ENCODE data around the genes CAB39 and SPATA3.

DNA sequence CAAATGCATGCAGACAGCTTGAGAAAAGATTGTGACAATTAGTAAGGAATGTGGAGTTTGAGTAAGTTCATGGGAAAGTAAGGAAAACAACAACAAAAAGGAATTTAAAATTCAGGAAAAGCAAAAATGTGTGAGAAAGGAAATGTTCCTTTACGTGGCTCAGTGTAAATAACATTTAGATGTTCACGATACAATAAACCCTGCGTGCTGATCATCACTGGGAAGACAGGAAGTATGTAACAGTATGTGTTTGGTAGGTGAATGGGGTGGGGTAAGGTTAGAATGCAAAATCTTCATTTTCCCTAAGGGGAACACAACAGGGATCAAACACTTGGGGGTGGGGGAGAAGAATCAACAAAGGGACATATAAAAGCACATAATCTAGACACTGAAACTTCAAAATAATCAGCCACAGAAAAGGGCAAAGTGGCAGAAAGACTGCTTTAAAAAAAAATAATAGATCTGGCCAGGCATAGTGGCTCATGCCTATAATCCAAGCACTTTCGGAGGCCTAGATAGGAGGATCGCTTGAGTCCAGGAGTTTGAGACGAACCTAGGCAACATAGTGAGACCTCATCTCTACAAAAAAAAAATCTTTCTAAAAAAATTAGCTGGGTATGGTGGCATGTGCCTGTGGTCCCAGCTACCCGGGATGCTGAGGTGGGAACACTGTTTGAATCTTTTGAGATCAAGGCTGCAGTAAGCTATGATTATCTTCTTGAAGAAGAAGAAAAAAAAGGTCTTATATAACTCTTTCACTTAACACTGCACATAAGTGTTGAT is 72.5 kb downstream of the TRIP12 start:
- RRBS, result no CpG with 5 or more reads among the region's 7 CpGs

DNA sequence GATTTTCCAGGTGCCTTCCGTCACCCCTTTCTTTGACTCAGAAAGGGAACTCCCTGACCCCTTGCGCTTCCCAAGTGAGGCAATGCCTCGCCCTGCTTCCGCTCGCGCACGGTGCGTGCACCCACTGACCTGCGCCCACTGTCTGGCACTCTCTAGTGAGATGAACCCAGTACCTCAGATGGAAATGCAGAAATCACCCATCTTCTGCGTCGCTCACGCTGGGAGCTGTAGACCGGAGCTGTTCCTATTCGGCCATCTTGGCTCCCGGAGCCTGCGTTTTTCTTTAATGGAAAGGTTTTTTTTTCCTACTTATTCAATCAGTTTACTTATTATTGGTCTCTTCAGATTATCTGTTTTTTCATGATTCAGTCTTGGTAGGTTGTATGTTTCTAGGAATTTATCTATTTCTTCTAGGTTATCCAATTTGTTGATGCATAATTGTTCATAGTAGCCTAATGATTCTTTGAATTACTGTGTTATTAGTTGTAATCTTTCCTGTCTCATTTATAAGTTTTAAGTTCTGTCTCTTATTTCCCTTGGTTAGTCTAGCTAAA is 15.3 kb downstream of the SP140L start:
- RRBS, result no CpG with 5 or more reads among the region's 16 CpGs

- RRBS, result no CpG with 5 or more reads among the region's 4 CpGs
Measured at GRCh38 chr2:230513527-230513962, 97.5 kb downstream of the SP100 start.

DNA sequence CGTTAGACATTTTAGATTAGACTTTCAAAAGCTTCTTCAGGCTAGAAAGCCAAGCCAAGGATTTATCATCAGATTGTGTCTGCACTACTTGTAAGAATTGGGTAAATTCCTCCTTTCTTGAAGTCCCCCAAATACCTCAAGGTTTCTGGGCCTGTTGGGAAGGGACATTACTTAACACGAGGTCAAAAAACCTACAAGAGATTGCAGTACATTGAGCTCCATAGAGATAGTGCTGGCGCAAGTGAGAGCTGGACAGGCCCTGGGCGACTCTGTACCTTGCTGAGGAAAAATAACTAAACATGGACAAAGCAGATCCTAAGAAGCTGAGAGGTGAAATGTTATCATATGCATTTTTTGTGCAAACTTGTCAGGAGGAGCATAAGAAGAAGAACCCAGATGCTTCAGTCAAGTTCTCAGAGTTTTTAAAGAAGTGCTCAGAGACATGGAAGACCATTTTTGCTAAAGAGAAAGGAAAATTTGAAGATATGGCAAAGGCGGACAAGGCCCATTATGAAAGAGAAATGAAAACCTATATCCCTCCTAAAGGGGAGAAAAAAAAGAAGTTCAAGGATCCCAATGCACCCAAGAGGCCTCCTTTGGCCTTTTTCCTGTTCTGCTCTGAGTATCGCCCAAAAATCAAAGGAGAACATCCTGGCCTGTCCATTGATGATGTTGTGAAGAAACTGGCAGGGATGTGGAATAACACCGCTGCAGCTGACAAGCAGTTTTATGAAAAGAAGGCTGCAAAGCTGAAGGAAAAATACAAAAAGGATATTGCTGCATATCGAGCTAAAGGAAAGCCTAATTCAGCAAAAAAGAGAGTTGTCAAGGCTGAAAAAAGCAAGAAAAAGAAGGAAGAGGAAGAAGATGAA is 99.0 kb downstream of the SP100 start:
- RRBS, result no CpG with 5 or more reads among the region's 8 CpGs

DNA sequence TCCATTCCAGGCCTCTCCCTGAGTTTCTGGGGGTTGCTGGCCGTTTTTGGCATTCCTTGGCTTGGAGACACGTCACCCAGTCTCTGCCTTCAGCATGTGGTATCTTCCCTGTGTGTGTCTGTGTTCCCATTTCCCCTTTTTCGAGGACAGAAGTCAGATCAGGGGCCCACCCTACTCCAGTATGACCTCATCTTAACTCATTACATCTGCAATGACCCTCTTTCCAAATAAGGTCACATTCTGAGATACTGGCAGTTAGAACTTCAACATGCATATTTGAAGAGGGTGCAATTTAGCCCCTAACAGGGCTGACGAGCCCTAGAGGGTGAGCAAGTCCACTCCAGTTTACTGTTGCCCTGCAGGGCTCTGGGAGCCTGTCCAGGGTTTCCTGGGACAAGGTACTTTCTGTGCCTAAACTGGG is 45.4 kb upstream of the CAB39 start:
- RRBS, result no CpG with 5 or more reads among the region's 4 CpGs

GRCh38 chr2:230712428-230713367 is at the start of gene CAB39:
Gene CAB39, plus strand, starts transcription at chr2:230712842.
- RRBS, result 2% methylated on average over 27 of the region's 114 CpGs

GRCh38 chr2:230779575-230780329 is 67.1 kb downstream of the CAB39 start:
- RRBS, result no CpG with 5 or more reads among the region's 3 CpGs

- RRBS, result no CpG with 5 or more reads among the region's 9 CpGs
Measured at GRCh38 chr2:230880041-230880361, 15.3 kb downstream of the ITM2C start.

GRCh38 chr2:230995873-230996290 is at the start of gene SPATA3:
Gene SPATA3, plus strand, starts transcription at chr2:230996121.
- RRBS, result no CpG with 5 or more reads among the region's 10 CpGs

DNA sequence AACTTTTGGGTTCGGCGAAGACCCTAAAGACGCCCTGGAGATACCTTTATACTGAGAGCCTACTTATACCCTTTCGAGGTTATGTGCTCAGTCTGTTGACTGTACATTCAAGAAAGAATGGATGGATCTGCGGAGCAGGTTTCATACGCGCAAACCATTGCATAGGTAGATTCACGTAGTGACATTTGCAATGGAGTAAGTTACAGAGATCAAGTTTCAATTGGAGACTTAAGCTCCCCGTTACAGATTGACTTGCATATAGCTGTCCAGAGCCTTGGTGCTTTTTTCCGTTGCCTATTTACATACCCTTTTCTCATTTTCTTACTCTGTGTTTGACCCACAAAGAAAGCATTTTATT is 904 bp downstream of the PSMD1 start:
- RRBS, result no CpG with 5 or more reads among the region's 10 CpGs

DNA sequence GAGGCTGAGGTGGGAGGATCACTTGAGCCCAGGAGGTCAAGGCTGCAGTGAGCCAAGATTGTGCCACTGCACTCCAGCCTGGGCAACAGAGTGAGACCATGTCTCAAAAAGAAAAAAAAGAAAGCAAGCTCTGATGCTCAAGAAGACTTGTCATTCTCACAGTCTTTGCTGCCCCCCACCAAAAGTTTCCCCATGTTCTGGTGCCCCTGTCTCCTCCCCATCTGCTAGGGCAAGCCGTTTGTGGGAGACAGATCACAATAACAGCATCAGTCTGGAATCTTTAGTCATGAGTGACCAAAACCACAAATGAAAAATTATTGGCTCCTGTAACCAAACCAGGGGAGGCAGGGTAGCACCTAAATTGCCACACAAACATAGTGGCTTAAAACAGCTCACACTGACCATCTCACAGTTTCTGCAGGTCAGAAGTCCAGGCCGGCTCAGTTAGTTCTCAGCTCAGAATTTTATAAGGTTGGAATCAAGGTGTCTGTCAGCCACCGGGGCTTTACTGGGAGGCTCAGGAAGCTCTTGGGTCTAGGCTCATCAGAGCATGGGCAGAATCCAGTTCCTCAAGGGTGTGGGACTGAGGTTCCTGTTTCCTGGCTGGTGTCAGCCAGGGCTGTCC is 9.1 kb upstream of the B3GNT7 start:
- RRBS, result 39% methylated on average over 2 of the region's 3 CpGs

DNA sequence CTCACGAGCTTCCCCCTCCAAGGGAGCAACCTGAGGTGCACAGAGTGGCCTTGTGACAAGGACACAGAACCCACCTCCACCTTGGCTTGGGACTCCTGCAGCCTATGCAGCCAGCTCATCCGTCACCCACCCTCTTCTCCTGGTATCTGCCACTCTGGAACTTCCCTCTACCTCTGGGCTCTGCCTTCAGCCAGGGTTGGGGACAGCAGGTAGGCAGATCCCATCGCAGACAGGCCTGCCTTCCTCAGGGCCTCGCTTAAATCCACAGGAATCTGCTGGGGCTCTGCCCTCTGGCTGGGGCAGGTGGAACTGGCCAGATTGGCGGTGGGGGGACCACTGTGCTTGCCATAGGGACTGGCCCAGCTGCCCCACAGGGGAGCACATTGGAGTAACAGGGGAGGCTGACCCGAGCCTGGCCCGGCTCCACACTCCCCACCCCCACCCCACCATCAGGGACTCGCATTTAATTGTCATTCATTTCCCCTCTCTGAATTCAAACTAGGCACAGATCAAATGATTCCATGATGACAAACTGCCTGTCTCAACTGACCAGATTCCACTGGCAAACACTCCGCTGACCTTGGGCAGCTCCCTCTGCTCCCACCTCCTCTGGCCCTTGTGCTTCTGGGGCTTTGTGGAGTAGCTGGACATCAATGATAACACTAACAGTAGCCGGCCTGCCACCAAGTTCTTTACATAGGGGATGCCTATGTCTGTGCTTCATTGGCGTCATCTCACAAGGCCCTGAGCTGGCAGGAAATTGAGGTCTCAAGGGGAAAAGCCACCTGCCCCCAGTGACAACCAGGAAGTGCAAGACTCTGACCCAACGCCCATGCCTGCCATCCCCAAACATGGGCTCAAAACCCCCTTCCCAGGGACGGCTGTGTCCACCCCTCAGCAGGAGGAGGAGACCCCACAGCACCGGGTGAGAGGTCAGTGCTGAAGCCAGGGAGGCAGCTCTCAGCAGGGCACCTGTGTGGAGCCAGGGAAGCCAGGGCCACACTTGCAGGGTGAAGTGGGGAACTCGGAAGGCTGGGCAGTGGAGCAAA is 2.2 kb upstream of the B3GNT7 start:
- RRBS, result no CpG with 5 or more reads among the region's 15 CpGs

GRCh38 chr2:231454431-231455320 is 9.6 kb downstream of the NCL start:
- RRBS, result no CpG with 5 or more reads among the region's 10 CpGs

DNA sequence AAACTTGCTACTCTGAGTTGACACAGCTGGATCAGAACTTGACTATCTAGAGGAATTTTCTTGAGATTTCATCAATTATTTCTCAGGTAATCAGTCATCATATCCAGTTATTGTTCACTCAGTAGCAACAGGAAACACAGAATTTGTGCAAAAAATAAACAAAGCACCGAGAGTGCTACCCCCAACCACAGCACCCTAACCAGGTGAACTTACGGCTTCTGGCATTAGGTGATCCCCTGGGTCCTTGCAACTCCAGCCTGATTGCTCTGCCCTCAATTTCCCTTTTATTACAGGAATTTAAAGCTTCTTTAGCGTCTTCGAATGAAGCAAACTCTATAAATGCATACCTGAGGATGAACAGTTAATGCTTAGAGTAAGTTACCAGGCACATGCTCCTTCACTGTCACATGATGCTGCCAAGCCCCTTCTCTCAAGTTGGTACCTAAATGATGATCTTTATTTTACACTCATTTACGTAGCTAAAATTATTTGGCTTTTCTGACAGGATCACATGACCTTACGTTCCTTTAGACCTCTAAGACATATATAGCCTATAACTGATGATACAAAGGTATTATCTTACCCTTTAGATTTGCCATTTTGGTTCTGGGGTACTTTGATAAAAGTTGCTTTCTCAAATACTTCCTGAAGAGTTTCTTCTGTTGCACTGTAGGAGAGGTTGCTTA is 7.7 kb downstream of the NCL start:
- RRBS, result no CpG with 5 or more reads among the region's 6 CpGs

- RRBS, result no CpG with 5 or more reads among the region's 11 CpGs
Measured at GRCh38 chr2:231461368-231462464, 2.6 kb downstream of the NCL start.

DNA sequence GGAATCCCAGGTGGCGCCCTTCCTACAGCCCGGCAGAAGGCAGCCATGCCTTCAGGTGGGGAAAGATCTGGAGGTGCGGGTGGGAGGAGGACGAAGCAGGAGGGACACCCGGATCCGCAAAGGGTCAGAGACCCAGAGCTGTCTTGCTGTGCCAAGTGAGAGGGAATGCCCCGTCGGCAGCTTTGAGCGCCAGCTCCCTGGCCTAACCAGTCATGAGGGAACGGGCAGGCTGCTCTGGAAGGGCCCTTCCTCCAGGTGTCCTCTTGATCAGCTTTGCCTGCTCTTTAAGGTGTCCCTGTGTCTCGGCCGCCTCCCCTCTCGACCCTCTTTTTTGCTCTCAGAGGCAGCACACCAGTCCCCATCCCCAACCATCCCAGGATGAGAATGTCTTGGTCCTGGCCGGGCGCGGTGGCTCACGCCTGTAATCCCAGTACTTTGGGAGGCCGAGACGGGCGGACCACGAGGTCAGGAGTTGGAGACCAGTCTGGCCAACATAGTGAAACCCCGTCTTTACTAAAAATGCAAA is 22.7 kb downstream of the TEX44 start:
- RRBS, result 93% methylated on average over 4 of the region's 22 CpGs

GRCh38 chr2:231627558-231628482 is 35.2 kb downstream of the TEX44 start:
- RRBS, result no CpG with 5 or more reads among the region's 12 CpGs

GRCh38 chr2:231632718-231633521 is 40.3 kb downstream of the TEX44 start:
- RRBS, result no CpG with 5 or more reads among the region's 11 CpGs

- RRBS, result no CpG with 5 or more reads among the region's 22 CpGs
Measured at GRCh38 chr2:231660736-231661518, 47.4 kb upstream of the PTMA start.

Data from AG09309 (cell line).